Measurements from ENCODE around the genes UQCRC1 and TMEM89.

DNA sequence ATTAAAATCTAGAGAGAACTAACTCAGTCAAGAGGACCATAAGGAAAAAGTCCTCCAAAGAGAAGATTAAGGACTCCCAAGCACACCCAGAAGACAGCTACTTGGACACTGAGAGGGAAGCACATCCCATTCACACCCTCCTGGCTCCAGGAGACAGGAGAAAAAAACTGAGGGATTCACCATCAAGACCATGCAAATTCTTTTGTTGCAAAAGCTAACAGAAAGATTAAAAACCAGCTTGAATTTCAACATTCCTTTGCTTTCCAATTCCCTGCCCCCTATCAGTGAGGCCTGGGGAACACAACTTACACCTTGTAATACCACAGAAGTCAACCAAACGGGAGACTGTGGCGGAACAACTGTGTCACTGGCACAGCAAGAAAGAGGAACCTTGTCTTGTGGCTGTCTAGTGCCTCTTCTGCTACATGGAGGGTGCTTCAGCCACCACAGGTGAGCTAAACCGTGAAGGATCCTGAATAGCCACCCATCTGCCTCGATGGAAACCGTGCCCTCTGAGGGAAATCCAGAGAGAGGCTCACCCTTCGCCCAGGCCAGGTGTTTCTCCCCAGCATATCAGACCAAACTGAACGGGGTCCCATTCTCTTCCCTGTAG, 11.5 kb downstream of the CCDC12 start:
- RRBS = no CpG with 5 or more reads among the region's 7 CpGs

DNA sequence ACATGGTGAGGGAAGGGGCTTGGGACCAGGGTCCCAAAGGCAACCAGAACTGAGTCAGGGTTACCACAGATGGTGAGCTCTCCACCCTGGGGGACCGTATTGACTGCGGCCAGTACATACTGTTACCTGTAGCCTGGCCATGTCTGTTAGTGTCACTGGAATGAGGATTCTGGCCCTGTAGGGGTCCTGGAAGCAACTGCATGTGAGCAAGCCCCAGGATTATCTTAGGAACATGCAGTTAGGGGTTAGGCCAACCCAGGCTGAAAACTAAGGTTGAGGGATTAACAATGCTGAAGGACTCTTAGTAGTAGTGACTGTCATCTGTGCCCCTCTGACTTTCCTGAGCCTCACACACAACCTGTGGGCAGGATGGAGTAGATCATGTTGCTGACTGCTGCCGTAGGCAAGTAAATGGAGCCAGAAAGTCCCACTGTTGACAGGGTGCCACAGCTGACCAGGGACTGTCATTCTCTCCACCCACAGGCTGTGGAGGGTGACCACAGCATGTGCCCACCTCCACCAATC, 15.1 kb downstream of the NBEAL2 start:
- RRBS = no CpG with 5 or more reads among the region's 3 CpGs

GRCh38 chr3:47635933-47636479, 57.3 kb upstream of the CSPG5 start:
- RRBS = no CpG with 5 or more reads among the region's 5 CpGs

DNA sequence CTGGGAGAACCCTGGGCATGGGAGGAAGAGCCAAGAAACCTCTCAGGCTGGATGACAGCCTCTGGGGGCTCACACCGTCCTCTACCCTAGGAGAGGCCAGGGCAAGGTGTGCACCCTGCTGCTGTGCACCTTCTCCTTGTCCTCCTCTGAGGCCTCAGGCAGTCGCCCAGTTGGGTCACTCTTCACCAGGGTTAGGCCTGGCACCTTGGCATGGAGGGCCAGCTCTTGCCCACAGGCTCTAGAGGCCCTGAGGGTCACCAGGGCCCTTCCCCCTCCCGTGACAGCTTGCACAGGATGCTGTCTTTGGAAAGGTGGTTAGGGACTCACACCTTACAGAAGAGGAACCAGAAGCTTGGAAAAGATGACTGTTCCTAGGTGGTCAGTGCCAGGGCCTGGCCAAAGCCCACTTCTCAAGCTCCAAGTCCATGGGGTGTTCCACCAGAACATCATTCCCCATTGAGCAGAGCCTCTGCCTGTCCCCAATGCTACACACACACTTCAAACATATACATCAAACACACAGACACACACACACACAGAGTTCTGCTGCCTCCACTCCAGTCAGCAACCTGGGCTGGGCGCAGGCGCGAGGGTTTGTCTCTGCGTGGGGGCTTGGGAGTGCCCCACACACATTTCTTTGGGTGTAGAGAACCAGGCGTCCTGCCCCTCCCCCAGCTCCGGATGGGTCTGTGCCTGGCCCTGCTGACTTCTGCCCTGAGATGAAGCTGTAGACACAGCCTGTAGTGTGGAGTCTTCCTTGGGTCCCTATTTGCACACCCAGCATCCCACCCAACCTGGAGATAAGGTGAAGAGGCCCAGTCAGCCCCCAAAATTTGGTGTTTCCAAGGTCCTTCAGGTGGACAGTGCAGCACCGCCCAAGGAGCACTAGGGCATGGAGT, 26.5 kb downstream of the FBXW12 start:
- RRBS = no CpG with 5 or more reads among the region's 10 CpGs

- RRBS = no CpG with 5 or more reads among the region's 33 CpGs
Measured at GRCh38 chr3:48417655-48418784, 11.9 kb downstream of the PLXNB1 start.

DNA sequence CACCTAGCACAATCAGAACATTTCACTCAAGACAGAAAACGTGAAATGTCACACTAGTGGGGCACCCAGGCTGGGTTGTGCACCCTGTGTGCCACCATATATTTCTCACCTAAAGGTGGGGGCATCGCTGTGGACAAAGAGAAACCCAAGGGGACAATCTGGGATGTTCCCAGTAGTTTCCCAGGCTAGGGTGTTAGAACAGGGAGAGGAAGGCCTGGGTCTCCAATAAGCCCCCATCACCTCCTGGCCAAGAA, 903 bp upstream of the SHISA5 start:
- RRBS = no CpG with 5 or more reads among the region's 2 CpGs

GRCh38 chr3:48558129-48558532, 1.5 kb upstream of the PFKFB4 start:
- RRBS = no CpG with 5 or more reads among the region's 7 CpGs

GRCh38 chr3:48566595-48567068, 3.1 kb upstream of the UCN2 start:
- RRBS = no CpG with 5 or more reads among the region's 5 CpGs

GRCh38 chr3:48579160-48579791, 15.7 kb upstream of the UCN2 start:
- RRBS = no CpG with 5 or more reads among the region's 12 CpGs

- RRBS = 87% methylated on average over 6 of the region's 16 CpGs
Measured at GRCh38 chr3:48598617-48599631, 3.8 kb upstream of the COL7A1 start.

DNA sequence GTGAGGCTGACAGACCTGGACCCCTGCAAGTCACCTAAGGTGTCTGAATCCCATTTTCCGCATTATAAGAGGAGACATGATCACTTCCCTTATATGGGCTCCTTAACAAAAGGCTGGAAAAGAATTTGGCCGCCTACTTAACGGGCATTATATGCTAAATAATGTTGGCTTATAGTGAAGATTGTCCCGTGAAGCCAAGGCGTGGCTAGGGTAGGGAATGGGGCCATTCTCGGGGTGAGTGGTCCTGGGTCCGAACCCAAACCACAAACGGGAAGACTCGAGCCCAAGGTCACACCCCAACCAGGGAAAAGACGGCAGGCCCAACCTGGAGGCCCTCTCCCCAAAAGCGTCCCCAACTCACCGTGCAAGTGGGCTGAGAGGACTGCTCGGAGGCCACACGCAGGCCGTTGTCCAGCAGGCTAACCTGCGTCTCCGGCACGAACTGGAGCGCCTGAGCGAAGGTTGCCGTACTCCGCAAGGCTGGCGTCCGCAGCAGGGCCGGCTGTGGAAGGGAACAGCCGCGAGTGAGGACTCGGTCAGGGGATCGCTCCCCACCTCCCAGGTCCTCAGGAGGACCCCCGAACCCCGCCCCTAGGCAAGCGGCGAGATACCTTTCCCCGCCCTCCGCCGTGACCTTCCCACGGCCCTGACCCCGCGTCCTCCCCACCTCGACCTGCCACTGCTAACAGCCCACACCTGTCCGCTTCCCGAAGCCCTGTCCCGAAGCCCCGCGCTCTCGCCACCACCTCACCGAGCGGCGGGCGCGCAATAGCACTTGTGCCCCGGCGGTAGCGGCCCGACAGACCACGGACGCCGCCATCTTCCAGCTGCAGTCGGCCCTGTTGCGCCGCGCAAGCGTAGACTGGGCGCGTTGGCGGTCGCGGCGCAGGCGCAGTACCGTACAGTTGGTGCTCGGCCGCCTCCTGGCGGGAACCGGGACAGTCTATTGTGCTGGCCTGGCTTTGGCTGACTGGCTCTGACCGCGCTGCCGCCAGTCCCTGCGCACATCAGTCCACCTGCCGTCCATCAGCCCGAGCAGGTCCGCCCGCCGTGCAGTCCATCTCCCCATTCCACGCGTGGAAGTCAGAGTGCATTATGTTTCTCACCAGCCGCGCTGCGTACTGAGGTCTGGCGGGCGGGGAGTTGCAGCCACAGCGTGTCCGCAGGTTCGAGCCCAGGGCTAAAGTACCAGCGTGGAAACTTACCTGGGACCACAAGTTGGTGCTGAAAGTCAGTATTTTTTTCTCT, at the start of gene UQCRC1:
Gene UQCRC1, minus strand, starts transcription at position 846 of the 1,248 bp plus-strand sequence.
- RRBS = 1% methylated on average over 9 of the region's 95 CpGs

DNA sequence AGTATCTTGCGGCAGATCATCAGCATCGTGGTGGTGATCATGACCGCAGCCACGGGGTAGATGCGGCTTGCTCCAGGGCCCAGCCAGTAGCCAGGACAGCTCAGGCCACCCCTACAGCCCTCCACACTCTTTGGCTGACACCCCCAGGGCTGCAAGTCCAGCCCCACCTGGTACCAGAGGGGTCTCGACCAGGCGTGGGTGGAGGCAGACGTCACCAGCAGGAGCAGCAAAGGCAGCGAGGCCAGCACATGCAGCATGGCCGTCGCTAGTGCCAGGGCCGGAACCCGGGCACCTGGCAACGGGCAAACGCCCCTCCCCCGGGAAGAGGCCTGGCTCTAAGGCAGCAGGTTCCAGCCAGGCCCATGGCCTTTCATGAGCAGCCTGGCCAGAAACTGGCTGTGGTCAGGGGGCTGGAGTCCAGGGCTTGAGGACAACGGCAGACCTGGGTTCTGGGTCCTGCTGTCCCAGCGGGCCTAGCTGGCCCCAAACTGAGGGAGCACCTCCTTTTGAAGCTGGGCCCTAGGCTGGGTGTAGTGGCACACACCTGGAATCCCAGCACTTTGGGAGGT, at the start of gene TMEM89:
Gene TMEM89, minus strand, starts transcription at position 270 of the 569 bp plus-strand sequence.
- RRBS = no CpG with 5 or more reads among the region's 18 CpGs

- RRBS = no CpG with 5 or more reads among the region's 9 CpGs
Measured at GRCh38 chr3:48691968-48692311, 6.2 kb upstream of the NCKIPSD start.

GRCh38 chr3:48692853-48693443, 7.2 kb upstream of the NCKIPSD start:
- RRBS = no CpG with 5 or more reads among the region's 5 CpGs

DNA sequence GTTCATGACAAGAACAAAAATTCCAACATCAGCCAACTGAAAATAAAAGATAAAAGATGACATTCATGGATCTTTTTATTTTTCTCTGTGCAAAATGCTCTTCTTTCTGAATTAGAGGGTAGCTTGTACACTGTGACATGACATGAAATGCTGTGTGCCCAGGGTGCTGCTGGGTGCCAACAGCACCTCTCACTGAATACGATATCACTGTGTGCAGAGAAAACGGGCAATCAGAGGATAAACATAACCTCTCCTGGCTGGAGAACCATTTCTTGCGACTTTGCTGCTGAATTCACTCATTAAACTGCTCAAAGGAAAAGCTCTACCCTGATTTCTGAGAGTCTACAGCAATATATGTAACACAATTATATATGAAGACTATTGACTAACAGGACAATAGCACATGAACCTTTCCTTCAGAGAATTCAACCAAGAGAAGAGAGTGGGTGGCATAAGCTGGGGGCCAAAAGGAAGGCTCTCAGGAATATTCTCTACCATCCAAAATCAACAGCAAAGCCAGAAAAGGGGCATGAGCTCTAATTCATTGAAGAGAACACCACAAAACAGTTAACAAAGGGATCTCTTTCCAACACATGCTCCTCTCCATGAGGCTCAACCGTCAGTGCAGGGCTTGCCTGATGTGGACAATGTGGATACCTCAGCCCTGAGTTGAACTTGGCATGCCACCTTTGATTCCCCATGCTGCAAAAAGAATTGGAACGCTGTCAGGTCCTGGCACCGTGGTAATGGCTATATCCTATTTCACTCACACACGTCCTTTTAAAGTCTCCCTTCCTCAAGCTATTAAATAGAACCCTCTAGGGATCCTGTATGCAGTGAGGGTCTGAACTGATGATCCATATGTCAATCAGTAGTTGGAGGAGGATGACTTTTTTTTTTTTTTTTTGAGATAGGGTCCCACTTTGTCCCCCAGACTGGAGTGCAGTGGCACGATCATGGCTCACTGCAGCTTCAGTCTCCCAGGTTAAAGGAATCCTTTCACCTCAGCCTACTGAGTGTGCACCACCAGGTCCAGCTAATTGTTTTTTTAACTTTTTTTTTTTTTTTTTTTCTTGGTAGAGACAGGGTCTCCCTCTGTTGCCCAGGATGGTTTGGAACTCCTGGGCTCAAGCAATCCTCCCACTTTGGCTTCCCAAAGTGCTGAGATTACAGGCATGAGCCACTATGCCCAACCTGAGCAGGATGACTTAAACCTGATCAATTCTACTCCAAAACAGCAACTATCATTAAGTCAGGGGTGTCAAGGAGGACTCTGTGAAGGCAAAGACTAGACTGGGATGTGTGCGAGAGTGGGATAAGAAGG, 30.7 kb upstream of the IP6K2 start:
- RRBS = no CpG with 5 or more reads among the region's 9 CpGs

GRCh38 chr3:49173216-49174038, 2.0 kb downstream of the KLHDC8B start:
- RRBS = no CpG with 5 or more reads among the region's 6 CpGs

DNA sequence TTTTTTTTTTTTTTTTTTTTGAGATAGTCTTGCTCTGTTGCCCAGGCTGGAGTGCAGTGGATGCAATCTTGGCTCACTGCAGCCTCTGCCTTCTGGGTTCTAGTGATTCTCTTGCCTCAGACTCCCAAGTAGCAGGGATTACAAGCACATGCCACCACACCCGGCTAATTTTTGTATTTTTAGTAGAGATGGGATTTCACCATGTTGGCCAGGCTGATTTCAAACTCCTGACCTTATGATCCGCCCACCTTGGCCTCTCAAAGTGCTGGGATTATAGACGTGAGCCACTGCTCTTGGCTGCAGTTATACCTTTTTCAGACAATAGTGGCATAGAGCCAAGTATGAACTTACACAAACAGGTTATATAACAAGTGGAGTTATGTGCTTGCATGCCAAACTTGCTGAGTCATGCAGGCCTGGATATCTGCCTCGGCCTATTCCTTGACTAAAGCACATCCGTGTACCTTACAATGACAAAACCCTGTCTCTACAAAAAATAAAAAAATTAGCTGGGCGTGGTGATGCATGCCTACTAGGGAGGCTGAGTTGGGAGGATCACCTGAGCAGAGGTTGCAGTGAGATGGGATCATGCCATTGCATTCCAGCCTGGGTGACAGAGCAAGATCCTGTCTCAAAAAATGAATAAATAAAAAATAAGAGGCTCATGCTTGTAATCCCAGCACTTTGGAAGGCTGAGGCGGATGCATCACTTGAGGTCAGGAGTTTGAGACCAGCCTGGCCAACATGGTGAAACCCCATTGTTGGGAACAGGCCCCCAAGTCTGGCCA, 19.3 kb downstream of the IHO1 start:
- RRBS = no CpG with 5 or more reads among the region's 7 CpGs

GRCh38 chr3:49394145-49394942, 17.4 kb downstream of the RHOA start:
- RRBS = no CpG with 5 or more reads among the region's 15 CpGs

- RRBS = no CpG with 5 or more reads among the region's 12 CpGs
Measured at GRCh38 chr3:49421767-49422268, 455 bp downstream of the AMT start.

- RRBS = 93% methylated on average over 9 of the region's 35 CpGs
Measured at GRCh38 chr3:49532359-49533414, 21.6 kb upstream of the BSN start.